GM12892 (cell line): Measurements from ENCODE around the genes KAT5, OVOL1, MUS81 and CATSPER1.

- RRBS: no CpG with 5 or more reads among the region's 36 CpGs
Observed at GRCh38 chr11:65607646-65608657, 6.1 kb downstream of the MAP3K11 start.

DNA sequence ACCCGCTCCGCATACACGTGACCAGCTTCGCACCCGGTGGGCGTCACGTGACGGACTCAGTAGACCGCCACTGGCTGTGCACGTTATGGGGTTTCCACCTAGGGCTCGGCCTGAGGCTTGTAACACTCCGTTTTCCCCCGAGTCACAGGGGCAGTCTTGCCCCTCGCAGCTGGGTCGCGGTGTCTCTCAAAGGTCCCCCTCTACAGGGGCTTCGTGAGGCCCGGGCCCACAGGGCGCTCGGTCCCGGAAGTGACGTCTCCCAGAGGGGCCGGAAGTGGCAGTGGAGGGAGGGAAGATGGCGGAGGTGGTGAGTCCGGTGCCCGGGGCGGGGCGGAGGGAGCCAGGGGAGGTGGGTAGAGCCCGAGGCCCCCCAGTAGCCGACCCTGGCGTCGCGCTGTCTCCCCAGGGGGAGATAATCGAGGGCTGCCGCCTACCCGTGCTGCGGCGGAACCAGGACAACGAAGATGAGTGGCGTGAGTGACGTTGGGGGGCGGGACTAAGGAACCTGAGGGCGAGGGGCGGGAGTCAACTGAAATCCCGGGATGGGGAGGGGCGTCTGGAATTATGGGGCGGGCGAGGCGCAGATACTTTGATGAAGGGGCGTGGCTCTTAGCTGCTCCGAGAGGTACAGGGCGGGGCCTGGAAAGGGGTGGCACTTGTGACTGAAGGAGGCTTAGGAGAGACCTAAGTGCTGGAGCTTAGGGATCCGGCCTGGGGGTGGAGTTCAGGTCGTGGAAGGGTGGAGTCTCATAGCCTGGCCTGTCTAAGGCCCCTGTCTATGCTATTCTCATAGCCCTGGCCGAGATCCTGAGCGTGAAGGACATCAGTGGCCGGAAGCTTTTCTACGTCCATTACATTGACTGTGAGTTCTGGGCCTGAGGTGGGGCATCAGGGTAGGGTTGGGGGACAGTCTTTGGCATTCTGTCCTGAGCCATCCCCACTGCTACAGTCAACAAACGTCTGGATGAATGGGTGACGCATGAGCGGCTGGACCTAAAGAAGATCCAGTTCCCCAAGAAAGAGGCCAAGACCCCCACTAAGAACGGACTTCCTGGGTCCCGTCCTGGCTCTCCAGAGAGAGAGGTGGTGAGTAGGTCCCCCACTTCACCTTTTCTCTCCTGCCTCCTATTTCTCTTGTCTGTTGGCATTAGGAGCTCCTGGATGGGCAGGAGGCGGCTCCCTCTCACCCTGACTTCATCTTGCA lies at the start of gene KAT5:
TSS of gene KAT5 (plus strand) at position 280 of the 1,204 bp plus-strand sequence.
- RRBS: 0% methylated on average over 2 of the region's 64 CpGs

DNA sequence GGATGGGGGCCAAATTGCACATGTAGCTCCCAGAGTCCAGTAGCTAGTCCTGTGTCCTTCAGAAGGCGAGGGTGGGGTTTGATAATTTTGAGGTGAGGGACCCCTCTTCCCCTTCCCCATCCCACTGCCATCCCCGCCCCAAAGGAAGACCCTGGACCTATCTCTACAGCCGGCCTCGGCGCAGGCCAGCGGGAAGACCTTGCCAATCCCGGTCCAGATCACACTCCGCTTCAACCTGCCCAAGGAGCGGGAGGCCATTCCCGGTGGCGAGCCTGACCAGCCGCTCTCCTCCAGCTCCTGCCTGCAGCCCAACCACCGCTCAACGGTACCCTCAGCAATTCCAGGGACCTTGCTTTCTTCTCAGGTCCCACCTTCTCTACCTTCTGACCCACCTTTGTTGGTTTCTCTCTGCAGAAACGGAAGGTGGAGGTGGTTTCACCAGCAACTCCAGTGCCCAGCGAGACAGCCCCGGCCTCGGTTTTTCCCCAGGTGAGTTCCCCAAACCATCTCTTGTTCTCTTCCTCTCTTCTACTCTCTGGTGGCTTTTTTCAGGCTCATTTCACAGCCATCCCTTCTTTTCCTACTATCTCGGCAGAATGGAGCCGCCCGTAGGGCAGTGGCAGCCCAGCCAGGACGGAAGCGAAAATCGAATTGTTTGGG lies 1.3 kb downstream of the KAT5 start:
- RRBS: 99% methylated on average over 4 of the region's 24 CpGs

DNA sequence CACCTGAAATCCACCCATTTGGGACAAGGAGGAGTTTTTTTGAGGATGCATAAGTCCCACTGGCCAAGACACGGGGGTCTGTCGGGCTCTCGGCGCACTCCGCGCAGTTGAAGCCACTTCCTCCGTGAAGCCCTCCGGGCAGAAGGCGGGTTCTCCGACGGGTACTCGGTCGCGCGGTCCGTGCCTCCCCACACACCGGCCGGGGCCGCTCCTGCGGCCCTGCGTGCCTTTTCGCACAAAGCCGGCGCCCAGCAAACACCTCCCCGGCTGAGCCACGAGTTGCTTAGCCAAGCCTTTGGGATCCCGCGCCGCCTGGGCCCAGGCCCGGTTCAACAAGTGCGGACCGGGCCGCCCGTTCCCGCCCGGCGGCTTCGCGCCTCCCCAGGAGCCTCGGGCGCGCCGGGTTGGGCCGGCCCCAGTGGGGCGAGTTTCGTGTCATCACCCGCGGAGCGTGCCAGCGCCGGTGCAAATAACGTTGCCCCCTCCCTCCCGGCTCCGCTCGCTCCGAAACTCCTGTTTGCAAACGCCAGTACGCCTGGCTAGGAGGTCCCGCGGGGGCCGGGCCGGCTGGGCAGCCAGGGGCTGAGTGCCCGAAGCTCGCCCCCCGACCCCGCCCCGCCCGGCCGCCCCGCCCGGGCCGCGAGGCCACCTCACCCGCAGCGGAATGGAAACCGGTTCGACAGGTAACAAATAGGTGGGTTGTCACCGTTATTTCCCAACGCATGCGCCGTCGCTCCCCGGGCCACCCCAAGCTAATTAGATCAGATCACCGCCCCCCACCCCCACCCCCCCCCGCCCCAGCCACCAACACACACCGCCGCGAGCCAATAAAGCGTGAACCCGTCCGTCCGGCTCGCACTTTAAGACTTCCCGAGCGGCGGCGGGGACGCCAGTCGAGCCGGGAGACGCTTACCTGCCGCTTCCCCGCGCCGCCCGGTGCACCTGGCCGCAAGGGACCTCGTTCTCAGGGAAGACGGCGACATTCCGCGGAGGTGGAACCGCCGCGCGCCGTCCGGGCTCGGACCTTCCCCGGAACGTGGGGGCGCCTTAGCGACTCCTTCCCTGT lies at the start of gene OVOL1:
TSS of gene OVOL1 (plus strand) at position 856 of the 1,066 bp plus-strand sequence.
- RRBS: 8% methylated on average over 77 of the region's 123 CpGs

- RRBS: no CpG with 5 or more reads among the region's 10 CpGs
Observed at GRCh38 chr11:65850021-65850406, 8.0 kb downstream of the CFL1 start.

DNA sequence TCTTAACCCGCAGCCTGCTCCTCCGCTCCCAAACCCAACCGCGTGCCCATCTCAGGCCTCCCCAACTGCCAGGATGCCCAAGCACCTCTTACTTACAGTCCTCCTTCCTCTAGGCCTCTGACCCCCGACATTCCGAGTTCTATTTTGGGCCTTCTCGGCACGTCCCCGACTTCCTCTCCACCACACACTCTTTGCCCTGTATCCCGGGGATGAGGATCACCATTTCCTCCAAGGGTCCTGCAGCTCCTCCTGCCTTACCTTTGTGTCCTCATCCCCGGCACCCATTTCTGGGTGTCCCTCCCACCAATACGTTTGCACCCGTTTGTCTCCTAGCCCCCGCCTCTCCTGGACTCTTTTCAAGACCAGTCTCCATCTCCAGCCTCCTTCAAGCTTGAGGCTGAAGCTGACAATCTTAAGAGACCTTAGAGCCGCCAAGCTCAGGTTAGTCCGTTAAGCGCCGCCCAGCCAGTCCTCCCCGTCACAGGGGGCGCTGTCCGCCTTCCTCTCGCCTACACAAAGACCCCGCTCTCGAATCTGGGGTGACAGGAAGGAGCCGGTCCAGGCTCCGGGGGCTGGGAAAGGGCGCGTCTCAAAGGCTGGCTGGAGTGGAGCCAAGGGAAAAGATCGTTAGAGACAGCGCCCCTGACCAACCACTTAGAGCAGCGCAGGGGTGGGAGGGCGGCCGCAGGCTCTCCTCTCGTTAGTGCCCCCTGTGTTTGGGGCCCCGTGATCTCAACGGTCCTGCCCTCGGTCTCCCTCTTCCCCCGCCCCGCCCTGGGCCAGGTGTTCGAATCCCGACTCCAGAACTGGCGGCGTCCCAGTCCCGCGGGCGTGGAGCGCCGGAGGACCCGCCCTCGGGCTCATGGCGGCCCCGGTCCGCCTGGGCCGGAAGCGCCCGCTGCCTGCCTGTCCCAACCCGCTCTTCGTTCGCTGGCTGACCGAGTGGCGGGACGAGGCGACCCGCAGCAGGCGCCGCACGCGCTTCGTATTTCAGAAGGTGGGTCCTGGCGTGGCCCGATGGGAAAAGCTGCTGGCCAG lies at the start of gene MUS81:
TSS of gene MUS81 (plus strand) at position 542 of the 1,038 bp plus-strand sequence.
- RRBS: 2% methylated on average over 2 of the region's 71 CpGs

DNA sequence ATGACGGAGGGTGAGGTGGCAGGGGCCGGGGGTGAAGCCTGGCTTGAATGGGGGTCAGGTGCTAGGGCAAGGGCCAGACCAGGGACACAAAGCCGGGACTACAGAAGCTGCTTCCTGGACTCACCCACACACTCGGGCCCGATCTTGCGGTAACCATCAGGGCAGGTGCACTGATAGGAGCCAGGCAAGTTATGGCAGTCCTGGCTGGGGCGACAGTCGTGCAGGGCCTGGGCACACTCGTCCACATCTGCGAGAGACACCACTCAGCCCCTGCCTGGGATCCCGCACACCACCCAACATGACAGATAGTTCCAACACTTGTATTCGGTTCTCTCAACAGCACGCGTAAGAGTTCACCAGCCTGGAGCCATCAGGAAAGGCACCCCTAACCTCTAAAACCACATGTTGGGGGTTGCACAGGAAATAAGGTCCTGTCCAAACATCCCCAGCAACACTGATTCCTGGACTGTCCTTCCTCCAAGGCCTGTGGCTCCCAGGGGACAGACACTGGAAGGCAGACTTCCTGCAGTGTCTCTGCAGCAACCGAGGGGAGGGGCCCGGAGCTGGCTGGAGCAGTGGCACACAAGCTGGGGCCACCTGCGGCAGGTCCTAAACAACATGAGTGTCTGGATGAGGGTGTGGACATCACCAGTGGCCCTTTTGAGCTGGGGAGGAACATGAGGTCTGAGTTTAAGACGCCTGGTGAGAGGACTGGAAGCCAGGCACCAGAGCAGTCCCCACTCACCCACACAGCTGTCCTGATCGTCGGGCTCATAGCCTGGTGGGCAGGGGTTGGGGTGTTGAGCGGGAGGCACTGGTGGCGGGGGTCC lies 2.0 kb downstream of the EFEMP2 start:
- RRBS: 5% methylated on average over 2 of the region's 22 CpGs

DNA sequence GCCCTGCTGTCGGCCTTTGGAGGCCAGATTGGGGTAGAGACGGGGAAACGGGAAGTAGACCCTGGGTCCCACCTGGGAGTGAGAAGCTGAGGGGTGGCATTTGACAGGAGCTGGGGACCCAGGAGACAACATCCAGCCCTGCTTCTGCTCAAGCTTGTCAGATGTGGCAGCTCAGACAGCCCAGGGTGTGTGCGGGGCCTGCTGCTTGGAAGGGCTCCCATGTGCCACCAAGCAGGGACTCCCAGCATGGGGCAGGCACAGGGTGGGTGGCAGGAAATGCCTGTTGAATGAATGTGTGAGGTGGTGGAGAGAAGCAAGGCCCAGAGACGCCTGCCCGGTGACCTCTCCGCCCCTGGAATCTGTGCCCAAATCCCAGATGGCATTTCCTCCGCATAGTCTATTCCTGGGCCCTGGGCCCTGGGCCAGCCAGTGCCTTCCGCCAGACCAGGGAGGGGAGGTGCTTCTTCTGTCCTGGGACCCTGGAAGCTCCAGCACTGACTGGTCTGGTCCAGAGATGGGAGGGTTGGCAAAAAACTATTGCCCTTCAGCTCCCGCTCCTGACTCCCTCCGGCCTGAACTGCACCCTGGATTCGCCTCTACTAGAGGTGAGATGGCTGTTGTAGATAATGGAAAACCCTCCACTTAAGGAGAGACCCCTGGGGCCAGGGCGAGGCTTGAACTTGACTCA lies 3.6 kb downstream of the CST6 start:
- RRBS: no CpG with 5 or more reads among the region's 13 CpGs

DNA sequence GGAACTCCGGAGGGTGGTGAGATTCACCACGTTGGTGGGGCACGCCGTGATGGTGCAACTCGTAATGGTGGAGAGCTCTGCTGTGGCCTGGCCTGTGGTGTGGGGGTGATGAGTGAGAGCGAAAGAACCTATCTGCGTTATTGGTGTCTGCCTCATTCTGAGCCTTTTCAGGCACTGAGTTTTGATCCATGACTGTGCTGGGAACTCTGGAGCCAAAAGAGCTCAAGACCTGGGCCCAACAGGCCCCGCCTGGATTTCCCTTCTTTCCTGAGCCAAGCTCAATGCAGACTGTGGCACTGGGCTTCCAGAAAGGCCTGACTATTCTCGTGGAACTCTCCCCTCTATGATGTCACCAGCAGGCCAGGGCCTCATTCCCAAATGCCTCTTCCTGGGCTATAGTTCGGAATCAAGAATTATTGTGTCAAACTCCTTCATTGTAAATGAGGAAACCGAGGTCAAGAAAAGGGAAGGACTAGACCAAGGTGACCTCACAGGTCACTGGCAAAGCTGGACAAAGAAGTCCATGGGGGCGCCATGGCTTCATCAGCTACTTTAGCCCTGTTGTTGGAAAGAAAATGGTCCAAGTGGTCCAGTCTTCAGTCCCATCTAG lies at the start of gene CATSPER1:
TSS of gene CATSPER1 (minus strand) at position 290 of the 610 bp plus-strand sequence.
- RRBS: no CpG with 5 or more reads among the region's 12 CpGs

DNA sequence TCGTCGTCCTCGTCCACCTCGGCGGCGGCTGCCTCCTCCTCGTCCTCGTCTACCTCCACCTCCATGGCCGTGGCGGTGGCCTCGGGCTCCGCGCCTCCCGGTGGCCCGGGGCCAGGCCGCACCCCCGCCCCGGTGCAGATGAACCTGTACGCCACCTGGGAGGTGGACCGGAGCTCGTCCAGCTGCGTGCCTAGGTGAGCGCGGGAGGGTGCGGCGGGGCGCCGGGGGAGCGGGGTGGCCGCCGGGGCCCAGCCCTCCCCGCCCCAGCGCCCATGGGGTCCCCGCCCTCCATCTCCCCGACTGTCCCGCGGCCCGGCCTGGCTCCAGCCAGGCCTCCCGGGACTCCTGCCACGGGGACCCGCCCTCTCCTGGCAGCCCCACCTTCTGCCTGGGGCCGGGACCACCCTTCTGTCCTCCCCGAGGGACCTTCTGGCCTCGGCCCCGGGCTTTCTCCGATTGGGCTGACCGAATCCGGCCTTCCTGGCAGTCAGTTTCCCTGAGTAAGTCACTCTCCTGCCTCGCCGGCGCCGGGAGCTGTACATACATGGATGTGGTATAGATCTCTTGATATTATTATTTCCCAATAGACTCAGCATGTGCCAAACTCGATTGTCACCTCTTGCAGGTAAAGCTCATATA lies 696 bp downstream of the PACS1 start:
- RRBS: 1% methylated on average over 26 of the region's 53 CpGs

DNA sequence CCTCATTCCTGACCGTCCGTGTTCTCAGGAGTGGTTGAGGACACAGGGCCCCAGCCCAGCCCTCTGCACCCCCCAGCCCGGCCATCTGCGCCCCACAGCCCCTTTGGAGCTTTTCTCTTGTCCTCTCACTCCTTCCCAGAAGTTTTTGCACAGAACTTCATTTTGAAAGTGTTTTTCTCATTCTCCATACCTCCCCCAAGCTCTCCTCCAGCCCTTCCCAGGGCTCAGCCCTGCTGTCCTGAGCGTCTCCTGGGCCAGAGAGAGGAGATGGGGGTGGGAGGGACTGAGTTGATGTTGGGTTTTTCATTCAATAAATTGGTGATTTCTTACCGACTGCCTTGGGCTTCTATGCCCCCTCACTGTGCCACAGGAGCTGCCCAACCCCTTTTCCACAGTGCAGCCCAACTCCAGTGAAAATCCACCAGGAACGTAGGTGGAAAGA lies 13.1 kb upstream of the KLC2 start:
- RRBS: no CpG with 5 or more reads among the region's 7 CpGs

DNA sequence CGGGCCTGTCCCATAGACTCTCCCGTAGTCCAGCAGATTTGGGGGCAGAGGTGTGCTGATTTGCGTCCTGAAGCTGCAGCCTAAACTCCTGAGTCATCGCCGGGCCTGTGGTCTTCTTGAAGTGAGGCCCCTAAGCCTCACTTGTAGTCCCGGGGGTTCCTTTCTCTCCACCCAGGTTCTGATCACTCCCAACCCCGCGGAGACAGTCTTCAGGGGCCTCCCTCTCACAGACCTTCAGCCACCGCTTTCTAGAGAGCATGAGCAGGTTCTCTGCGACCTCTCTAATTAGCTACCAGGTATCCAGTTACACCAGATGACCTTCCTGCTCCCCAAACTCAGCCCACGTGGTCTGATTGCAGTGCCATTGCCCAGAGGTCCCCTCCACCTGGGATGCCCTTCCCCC lies 987 bp upstream of the YIF1A start:
- RRBS: no CpG with 5 or more reads among the region's 11 CpGs

DNA sequence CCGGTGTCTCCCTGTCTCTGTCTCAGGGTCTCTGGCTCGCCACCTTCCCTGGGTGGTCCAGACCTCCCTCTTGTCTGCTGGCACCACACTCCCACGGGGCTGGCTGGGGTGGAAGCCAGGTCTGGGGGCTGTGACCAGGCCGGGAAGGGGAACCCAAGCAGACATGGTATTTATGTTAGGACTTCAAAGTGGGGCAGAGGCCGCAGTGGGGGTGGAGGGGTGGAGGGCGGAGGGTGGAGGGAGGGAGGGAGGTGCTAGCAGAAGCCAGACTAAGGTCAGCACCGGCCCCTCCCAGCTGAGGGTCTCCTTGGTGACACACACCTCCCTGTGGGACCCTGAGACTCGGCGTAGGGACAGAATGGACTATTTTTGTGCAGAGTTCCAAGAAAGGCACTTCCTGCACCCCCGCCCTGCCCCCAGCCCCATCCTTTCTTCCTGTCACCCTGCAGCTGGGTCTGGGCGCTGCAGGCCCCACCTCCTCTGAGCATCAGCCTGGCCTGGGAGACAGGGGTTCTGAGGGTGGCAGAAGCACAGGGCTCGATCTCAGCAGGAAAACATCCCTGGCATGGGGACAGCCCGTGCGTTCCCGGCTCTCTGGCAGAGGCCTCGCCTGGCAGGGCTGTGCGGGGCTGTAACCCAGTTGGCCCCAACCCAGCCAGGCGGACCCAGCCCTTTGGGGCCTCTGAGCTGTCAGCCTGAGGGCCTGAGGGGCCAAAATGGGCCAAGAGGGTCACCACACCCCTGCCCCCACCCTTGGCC lies 9.5 kb upstream of the CD248 start:
- RRBS: no CpG with 5 or more reads among the region's 18 CpGs

- RRBS: no CpG with 5 or more reads among the region's 3 CpGs
Observed at GRCh38 chr11:66351243-66351360, 3.7 kb upstream of the B4GAT1 start.

GRCh38 chr11:66361312-66362462 lies 9.9 kb downstream of the SLC29A2 start:
- RRBS: no CpG with 5 or more reads among the region's 12 CpGs

DNA sequence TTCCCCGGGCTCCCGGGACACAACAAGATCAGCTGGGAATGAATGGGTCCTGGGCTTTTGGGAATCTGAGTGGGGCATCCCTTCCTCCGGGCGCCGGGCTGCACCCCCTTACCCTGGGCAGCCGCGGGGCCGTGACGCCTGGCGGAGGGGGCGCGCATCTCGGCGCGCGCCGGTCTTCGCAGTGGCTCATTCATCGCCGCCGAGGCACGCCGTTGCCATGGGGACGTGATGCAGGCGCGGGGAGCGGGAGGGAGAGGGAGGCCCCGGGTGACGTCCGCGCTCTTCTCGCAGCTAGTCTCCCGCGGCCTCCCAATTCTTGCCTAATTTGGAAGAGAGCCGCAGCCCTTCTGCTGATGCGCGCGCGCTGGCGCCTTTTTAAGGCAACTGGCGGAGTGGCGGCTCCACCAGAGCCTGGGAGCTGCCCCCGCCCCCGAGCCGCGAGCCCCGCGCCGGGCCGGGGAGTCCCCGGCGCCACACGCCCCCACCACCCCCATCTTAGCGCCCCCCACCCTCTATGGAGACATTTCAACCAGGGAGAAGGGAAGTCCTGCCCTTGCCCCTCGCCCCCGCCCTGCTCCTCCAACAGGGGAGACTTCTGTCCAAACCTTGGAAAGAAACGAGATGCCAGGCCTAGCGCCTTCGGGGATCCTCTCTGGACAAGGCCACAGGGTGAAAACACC lies 11.9 kb upstream of the NPAS4 start:
- RRBS: 5% methylated on average over 18 of the region's 59 CpGs

- RRBS: under 1% methylated on average over 10 of the region's 44 CpGs
Observed at GRCh38 chr11:66466008-66466832, 485 bp upstream of the PELI3 start.

GRCh38 chr11:66622802-66623649 lies 6.6 kb downstream of the RBM14 start:
- RRBS: no CpG with 5 or more reads among the region's 2 CpGs

DNA sequence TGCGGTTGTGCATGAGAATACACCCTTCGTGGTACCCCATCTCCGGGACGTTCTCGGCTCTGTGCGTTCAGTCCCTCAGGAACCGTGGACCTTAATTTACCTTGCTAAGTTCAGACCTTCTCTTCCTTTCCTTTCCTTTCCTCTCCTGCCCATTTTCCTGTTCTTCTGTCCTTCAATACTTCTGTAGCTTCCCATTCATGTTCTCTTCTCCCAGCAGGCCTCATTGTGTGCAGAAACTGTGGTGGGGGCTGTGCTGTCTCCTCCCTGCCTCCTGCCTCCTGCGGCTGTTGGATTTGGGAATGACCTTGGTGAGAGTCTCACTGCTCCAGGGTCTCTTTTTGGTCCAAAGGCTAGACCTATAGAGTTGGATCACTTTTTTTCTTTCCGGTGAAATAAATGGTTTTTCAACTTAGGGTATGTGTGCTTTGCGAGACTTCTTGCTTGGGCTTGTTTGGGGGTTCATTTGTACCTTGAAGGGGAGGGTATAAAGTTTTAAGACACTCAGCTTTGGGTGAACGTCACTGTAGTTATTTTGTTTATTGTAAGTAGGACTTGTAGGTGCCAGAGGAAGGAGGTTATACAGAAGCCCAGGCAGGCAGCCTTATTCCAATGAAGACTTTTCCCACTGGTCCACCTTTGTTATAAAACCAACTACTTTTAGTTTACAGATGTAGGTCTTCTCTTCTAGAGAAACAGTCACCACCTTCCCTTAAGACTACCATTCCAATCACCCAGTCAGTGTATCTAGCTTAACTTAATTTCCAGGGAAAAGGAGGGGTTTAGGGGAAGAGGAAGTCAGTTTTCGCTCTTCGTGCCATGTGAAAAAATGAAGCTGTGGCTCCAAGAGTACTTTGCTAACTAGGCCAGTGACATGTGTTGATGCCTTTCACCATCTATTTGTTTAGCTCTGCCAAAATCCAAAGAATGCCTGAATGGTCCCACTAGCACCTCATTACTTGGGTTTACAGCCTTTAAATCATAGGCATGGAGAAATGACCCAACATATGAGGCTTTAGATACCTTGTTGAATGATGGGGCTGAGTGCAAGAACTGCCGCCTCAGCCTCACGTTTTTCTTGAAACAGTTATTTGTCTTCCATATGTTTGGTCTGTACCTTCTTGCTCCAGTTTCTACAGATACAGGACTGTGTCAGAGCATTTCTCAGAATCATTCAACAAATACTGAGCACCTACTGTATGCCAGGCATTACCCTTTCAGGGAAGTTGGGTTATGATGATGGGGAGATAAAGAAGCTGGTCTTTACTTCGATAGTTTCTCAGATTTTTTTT lies 8.0 kb downstream of the RBM4 start:
- RRBS: no CpG with 5 or more reads among the region's 16 CpGs

- RRBS: no CpG with 5 or more reads among the region's 9 CpGs
Observed at GRCh38 chr11:66655271-66655932, 16.9 kb downstream of the RBM4 start.